Mammary epithelial cell (primary cell): Measurements from ENCODE around the gene IL11RA.

- CAGE, long polyA plus RNA = no peak
- RRBS = no CpG with 5 or more reads among the region's 4 CpGs
These were observed 28.1 kb upstream of the SPINK4 start for GRCh38 chr9:33211711-33212428.

DNA sequence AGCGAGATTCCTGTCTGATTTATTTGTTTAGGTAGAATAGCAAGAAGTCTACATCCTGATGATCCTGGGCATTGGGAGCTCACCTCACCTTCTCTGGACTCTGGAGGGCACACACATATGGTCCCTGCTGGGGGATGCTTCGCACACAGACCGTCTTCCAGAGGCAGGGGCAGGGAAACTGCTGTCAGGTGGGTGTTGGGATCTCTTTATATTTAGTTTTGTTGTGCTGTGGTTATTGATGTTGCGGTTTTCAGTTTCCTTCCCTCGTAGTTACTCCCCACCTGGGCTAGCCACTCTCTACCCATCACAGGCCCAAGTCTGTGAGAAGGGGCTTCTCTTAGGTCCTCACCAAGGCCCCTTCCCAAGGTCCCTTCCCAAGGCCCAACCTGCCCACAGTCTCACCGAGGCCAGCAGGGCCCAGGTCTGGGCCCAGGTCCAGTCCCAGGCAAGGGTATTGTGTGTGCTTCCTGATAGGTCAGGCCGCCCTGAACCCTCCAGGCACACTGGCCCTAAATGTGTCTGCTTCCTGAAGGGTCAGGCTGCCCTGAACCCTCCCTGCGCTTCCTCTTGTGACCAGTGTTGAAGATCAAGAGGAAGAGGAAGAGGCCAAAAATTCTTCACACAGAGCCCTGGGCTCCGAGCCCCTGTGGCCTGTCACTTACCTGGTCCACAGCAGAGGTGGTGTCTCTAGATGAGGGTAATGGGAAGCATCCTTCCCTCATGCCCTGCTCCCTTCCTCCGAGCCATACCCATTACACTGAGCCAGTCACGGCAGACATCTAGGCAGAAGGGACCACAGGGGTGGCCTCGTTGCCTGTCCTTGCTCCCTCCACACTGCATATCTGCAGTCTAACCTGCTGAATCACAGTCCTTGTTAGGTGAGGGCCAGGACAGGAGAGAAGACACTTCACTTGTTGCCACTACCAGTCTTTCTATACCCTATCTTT, 18.8 kb upstream of the SPINK4 start:
- CAGE, long polyA plus RNA = no peak
- RRBS = no CpG with 5 or more reads among the region's 12 CpGs

- CAGE, long polyA plus RNA = no peak
- RRBS = no CpG with 5 or more reads among the region's 1 CpG
These were observed 5.0 kb upstream of the SPINK4 start for GRCh38 chr9:33235035-33235225.

DNA sequence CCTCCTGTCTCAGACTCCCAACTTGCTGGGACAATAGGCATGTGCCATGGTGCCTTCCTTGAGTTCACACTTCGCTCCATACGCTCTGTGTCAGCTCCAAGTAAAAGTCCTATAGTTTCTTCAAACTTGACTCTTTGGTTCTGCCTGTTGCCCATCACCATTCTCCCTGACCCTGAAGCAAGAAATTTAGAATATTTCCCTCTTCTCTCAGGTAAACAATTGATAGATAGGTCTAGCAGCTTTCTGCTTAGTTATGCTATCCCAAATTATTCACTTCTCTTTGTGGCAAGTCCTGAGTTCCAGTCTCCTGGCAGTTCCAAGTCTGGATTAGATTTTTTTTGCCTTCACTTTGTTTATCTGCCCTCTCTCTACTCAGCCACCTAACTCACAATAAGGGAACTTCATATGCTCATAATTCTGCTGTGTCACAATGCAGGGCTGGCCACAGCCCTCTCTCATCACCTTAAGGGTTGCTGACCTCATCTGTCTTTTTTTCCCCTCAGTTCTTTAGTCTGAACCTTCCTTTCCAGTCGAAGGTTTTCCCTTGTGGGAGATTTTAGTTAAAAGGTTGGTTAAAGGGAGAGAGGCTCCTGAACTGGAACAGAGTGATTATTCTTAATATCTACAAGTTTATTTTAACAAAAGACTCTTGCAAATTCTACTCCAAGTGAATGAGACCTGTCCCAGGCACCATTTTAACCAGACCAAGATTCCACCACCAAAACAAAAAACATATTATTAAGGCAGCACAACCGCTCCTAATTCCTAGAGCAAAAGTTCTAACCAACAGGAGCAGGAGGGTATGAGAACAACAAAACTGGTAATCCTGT, 4.2 kb downstream of the BAG1 start:
- CAGE, long polyA plus RNA = no peak
- RRBS = no CpG with 5 or more reads among the region's 4 CpGs

- CAGE, long polyA plus RNA = no peak
- RRBS = no CpG with 5 or more reads among the region's 4 CpGs
These were observed 9.9 kb downstream of the AQP7 start for GRCh38 chr9:33392541-33392889.

- CAGE, long polyA plus RNA = no peak
- RRBS = no CpG with 5 or more reads among the region's 20 CpGs
These were observed 7.2 kb downstream of the AQP7 start for GRCh38 chr9:33394973-33395812.

DNA sequence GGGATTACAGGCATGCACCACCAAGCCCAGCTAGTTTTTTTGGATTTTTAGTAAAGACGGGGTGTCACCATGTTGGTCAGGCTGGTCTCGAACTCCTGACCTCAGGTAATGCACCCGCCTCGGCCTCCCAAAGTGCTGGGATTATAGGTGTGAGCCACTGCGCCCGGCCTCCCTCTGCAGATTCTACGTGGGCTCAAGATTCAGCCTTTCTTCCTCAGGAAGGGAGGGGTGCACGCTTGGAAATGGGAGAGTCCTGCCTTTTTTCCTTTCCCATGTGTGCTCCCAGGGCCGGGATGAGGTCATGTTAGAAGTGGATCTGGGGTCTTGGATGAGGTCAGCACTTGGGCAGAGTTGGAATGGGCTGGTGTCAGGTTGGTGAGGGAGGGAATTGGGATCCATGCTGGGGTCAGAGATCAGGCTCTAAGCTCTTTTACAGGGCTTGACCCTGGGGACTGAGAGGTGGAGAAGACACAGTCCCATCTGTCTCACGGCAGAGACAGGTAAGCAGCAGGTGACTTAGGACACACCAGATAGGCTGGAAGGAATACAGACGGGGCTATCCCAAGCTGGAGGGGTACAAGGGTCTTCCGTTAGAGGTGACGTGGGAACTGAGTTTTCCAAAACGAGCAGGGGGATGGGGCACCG, 1.6 kb upstream of the AQP7 start:
- CAGE, long polyA plus RNA = no peak
- RRBS = no CpG with 5 or more reads among the region's 15 CpGs

DNA sequence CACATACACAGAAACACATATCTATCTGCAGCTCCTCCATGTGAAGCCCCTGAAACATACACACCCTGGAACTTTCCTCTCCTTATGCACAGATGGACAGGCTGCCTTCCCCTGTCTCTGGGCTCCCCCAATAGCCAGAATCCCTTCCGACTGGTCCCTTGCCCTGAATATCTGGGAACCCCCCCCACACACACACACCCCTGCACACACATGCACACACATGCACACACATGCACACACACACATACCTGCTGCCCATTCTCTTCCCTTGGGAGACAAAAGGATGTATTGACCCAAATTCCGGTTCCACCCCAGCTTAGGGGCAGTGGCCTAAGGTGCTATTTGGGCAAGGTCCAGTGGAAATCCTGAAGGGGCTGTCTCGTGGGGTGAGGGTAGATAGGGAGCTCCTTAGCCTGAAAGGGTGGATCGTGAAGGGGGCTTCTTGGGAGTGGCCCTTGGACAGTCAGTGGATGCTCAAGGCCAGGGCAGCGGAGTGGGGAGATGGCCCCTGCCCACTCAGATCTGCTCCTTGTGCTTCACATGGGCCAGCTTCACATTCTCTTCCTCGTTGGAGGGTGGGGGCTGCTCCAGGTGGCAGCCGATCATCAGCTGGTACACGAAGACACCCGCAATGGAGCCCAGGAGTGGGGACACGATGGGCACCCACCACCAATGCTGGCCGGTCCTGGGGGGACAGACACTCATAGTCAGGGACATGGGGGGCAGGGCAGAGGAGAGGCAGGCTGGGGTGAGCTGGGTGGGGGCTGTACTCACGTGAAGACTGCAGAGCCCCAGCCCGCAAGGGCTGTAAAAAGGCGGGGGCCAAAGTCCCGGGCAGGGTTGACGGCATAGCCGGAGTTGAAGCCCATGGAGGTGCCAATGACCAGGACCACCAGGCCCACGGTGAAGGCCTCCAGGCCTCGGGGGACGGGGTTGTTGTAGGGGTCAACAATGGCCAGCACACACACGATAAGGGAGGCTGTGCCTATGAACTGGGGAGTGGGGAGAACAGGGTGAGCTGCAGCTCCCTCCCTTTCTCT, 5.5 kb downstream of the AQP3 start:
- CAGE, long polyA plus RNA = no peak
- RRBS = no CpG with 5 or more reads among the region's 21 CpGs

DNA sequence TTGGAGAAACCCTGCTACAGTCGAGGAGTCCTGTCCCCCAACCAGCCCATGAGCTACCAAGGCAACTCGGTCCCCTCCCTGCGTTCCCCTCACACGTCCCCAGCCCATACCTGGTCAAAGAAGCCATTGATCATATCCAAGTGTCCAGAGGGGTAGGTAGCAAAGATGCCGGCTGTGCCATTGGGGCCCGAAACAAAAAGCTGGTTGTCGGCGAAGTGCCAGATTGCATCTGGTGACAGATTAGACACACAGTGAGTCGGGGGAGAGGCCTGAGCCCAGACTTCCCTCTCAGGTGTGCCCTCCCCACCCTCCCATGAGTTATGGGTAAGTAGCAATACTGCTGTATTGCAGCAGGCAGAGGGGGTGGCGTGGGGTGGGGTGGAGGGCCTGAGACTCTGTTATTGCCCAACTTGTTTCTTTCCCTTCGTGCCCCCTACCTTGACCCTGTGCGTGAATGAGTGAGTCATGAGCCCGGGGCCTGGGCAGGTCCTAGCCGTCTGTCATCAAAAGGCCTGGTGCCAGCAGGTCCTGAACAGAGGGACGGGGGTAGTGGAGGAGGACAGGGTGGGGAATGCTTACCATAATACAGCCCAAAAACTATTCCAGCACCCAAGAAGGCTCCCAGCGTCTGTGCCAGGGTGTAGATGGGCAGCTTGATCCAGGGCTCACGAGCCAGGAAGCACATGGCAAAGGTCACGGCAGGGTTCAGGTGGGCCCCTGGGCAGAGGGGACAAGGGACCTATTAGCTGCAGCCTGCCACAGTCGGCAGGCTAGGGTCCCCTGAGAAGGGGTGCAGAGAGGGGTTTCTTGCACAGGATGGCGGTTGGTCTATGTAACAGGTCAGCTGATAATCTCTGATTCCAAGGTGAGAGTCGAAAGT, 4.4 kb downstream of the AQP3 start:
- CAGE, long polyA plus RNA = no peak
- RRBS = no CpG with 5 or more reads among the region's 21 CpGs

DNA sequence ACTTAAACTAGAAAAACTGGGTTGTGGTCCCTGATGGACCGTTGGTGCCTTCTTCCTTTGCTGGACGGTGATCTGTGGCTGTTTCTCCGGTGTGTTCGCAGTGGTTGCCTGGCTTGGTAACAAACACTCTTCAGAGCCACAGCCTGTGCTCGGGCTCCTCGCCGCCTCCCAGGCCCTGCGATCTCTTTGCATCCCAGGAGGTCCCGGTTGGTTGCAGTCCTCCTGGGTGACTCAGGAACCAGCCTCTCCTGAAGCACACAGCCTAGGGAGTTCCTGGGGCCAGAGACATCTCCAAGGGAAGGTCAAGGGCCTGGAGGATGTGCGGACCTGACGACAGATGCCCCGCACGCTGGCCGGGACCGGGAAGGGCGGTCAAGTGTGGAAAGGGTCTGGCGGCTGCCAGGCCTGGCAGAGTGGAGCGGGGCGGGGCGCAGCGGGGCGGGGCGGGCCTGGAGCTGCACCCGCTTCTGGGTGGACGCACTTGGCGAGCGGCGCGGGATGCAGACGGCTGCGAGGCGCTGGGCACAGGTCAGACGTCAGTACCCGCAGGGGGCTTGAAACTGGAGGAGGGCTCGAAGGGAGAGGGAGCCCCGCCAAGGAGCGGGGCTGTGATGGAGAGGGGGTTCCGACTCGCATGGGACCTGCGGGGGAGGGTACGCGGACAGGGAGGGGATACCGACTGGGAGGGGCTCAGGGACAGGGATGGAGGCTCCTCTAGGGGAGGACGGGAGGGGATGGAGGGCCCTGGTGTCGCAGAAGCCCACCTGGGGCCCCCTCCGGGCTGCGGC, 45.0 kb upstream of the PRSS3 start:
- CAGE, long polyA plus RNA = no peak
- RRBS = 4% methylated on average over 2 of the region's 47 CpGs

DNA sequence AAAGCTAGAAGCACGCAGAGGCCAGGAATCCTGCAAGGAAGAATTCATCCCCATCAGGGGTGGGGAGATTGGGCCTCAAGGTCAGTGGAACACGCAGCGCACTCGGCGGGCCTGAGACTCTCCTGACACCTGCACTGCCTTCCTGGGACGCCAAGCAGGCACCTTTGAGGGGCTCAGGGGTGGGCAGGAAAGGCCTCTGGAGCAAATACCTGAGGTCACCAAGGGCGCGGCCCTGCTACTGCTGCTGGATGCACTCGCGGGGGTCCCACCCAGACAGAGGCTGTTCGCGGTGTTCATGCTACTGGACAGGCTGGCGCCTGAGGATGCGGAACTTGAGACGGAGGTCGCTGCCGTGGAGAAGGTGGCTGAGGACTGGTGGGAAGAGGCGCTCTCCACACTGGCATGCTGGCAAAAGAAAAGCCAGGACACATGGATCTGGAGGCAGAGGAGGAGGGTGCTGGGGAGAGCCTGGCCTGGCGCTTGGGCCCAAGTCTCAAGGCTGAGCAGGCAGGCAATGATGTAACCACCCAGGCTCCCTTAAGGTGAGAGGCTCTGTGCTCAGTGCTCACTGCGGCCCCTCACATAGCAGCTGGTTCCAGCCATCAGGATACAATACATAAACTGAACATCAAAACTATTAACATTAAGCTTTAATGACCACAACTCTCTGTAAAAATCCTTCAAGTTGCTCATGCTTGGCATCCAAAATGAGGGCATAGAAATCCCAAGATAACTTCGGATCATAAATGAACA, 110.8 kb downstream of the UBE2R2 start:
- CAGE, long polyA plus RNA = no peak
- RRBS = no CpG with 5 or more reads among the region's 21 CpGs

DNA sequence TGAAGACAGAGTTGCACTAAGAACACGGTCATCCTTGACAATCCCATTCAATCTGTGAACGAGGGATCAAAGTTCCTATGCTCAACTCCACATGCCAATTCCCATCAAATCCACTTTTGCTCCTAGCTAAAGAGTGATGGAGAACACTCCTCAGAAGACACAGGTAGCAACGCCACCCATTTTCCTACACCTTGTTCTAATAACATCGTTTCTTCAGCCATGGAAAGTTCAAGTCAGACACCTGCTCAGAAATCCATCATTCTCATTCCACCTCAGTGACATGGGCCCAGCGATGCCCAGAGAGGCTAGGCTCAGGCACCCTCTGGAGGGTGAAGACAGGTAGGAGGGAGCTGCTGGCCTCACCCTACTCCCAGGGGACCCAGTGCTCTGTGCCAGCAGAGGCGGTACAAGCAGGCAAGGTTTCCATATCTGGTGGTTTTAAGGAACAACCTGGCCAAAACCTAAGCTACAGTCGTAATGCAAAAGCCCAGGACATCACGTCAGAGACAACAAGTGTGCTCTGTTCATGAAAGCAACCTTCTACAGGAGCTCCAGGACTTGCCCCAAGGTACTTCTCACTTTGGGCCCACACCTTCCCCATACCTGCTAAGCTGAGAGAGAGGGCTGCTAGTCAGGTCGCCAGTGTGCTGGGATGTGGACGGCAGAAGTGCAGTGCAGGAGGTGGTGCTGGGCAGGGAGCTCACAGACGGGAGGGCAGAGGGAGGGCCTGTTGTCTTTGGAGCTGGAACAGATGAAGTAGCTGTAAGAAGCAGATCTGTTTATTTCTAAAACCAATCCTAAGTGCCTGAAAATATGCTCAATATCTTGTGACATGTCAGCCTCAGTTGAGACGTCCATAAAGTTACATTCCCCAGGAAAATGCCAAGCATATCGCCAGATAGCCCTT, 115.5 kb downstream of the UBAP2 start:
- CAGE, long polyA plus RNA = no peak
- RRBS = no CpG with 5 or more reads among the region's 13 CpGs

DNA sequence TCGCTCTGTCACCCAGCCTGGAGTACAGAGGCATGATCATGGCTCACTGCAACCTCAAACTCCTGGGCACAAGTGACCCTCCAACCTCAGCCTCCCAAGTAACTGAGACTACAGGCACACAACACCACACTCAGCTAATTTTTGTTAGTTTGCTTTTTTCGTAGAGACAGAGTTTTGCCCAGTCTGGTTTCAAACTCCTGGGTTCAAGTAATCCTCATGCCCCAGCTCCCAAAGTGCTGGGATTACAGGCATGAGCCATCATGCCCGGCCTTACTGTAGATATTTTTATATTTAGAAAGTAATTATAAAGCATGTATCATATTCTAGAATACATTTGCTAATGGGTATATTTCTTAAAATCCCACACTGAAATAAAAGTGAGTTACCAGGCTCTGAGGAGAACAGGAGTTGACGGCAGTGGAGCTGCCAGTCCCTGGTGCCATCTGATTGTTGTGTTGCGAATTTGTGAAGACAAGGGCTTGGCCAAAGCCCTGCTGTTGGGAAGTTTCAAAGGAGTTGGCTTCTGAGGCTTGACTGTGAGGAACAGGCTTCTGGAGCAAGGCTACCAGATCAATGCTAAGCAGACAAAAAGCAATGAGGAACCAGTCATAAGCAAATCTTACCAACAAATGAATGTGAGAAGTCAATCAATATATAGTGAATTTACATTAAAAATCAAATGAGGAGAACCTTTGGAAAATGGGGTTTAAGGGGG, 95.6 kb downstream of the UBAP2 start:
- CAGE, long polyA plus RNA = no peak
- RRBS = no CpG with 5 or more reads among the region's 5 CpGs

GRCh38 chr9:33963545-33964070, 85.1 kb downstream of the UBAP2 start:
- CAGE, long polyA plus RNA = no peak
- RRBS = no CpG with 5 or more reads among the region's 2 CpGs

GRCh38 chr9:33996089-33996672, 52.5 kb downstream of the UBAP2 start:
- CAGE, long polyA plus RNA = no peak
- RRBS = no CpG with 5 or more reads among the region's 2 CpGs

- CAGE, long polyA plus RNA = no peak
- RRBS = no CpG with 5 or more reads among the region's 16 CpGs
These were observed 45.4 kb downstream of the UBAP1 start for GRCh38 chr9:34224239-34224674.

DNA sequence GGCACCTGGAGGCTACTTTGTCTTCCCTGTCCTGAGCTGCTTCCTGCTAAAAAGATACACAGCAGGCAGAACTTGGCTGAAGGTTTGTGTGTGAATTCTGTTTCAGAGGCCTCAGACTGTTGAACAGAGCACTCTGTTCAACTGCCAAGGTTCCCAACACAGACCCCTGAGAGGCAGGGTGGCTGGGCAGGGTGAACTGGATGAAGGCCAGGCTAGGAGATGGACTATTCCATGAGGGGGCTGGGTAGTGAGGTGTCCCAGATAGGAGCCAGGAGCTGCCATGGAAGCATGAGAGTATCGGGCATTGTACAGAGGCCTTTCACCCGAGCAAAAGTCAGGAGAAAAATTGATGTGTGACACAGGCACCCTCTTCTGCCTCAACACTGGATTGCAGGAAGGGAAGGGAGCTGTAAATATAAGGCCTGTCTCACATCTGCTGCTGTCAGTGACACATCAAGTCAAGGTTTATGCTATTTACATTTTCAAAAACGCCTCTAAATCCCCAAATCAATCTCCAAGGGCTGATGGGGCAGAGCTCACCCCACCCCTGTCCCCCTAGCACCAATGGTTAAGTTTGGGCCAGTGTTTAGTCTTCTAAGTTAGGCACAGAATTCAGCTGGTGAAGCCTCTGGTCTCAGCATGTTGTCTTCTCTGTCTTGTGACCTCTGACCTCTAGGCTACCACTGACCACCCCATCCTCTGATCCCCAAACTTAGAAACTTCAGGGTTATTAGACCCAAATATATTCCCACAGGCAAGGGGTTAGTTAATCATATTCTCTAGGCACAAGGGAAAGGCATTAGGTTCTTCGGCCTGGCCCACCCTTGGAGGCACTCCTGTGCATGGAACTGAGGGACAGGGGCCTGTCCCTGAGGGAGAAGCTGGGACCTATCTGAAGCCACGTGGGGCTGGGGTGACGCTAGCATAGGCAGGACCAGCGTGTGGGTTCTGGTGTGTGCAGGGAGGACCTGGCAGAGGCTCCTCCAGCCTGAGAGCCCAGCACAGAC, 74.8 kb downstream of the UBAP1 start:
- CAGE, long polyA plus RNA = no peak
- RRBS = no CpG with 5 or more reads among the region's 7 CpGs

GRCh38 chr9:34577440-34578101, 12.0 kb downstream of the CNTFR start:
- CAGE, long polyA plus RNA = no peak
- RRBS = 3% methylated on average over 13 of the region's 41 CpGs

- CAGE, long polyA plus RNA = no peak
- RRBS = 68% methylated on average over 9 of the region's 18 CpGs
These were observed 1.2 kb upstream of the CNTFR start for GRCh38 chr9:34590676-34591160.

DNA sequence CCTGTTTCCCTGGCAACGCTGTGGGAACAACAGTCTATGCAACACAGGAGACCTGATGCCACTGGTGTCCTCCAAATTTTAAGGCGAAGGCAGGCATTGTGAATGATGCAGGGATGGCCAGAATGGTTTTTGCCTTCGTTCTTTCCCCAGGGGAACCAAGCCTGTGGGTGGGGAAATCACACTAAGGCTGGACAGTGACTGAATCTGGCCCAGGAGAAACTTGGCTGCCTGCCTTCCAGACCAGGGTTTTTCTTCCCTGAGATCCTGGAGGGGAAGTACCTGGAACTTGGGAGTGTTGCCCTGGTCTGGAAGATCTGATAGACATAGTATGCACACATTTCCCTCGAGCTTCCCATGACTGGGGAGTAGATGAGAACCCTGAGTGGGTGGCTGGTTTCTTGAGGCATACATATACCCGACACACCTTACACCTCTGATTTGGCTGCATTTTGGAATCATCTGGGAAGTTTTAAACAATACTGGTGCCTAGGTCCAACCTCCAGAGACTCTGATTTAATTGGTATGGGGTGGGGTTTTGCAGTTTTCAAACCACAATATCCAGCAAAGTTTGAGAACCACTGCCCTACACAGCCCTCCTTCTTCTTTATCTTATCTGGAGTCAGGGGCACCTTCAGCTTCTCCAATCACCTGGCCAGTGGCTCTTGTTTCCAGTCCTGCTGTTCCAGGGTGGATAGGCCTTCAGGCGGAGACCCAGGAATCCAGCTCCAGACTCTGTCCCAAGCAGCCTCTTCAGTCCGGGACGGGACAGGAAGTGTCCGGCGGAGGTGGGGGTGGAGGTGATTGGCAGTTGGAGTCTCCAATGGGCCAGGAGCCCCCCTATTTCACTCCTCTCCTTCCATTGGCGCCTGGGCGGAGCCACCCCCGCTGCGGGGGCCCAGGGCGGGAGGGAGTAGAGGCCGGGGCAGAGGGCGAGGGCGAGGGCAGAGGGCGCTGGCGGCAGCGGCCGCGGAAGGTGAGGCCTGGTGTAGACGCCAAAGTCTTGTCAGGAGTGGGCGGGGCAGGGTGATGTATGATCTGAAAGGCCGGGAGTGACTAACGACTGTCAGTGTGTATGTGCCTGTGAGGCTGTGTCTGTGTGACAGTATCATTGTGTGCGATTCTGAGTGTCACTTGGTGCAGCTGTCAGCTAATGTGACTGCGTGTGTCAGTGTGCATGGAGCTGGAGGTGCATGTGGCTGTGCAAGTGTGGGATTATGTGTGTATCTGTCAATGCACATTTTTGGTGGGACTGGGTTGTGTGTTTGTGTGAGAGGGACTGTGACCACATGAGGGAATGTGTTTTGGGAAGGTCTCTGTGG, at the start of gene IL11RA:
Gene IL11RA, plus strand, starts transcription at position 925 of the 1,319 bp plus-strand sequence.
- CAGE, long polyA plus RNA = no peak
- RRBS = no CpG with 5 or more reads among the region's 29 CpGs